Spleen (tissue), 7 donors: ENCODE measurements around the genes NUP98, MMP26, OR51B5, OR52N4, OR52E6 and FHIP1B.

DNA sequence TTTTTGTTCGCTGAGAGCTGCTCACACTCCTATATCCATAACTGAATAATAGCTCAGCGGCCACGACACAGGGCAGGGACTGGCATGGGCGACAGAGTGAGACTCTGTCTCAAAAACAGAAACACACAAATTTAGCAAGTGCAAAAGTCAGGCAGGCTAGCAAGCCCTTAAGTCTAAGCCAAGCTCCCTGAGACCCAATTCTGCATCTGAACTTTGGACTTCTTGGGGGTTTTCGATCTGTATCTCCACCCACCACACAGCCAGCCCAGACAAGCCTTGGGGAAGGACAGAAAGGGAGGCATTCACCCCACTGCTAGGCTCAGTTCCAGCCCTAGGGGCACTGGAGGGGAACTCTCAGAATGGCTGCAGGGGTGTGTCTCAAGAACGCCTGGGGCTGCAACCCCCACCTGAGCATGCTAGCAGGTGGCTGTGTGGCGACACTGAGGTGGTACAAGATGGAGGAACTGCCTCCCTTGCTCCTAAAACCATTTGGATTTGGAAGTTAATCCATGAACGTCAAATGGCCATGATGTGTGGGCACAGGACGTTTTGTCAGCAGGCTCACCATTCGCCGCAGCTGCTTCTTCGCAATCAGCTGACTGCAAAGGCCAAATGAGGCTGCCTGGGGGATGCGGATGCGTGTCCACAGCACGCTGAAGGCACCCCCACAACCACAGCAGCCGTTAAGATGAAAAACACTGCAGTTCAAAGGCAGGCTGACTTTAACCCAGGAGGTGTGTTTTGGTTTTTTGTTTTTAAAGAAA, 21.9 kb upstream of the NAP1L4 start:
- PRO-cap, 4 experiments = no peak in any of the 4 experiments
- RAMPAGE, long total RNA, 4 experiments = no peak in any of the 4 experiments

DNA sequence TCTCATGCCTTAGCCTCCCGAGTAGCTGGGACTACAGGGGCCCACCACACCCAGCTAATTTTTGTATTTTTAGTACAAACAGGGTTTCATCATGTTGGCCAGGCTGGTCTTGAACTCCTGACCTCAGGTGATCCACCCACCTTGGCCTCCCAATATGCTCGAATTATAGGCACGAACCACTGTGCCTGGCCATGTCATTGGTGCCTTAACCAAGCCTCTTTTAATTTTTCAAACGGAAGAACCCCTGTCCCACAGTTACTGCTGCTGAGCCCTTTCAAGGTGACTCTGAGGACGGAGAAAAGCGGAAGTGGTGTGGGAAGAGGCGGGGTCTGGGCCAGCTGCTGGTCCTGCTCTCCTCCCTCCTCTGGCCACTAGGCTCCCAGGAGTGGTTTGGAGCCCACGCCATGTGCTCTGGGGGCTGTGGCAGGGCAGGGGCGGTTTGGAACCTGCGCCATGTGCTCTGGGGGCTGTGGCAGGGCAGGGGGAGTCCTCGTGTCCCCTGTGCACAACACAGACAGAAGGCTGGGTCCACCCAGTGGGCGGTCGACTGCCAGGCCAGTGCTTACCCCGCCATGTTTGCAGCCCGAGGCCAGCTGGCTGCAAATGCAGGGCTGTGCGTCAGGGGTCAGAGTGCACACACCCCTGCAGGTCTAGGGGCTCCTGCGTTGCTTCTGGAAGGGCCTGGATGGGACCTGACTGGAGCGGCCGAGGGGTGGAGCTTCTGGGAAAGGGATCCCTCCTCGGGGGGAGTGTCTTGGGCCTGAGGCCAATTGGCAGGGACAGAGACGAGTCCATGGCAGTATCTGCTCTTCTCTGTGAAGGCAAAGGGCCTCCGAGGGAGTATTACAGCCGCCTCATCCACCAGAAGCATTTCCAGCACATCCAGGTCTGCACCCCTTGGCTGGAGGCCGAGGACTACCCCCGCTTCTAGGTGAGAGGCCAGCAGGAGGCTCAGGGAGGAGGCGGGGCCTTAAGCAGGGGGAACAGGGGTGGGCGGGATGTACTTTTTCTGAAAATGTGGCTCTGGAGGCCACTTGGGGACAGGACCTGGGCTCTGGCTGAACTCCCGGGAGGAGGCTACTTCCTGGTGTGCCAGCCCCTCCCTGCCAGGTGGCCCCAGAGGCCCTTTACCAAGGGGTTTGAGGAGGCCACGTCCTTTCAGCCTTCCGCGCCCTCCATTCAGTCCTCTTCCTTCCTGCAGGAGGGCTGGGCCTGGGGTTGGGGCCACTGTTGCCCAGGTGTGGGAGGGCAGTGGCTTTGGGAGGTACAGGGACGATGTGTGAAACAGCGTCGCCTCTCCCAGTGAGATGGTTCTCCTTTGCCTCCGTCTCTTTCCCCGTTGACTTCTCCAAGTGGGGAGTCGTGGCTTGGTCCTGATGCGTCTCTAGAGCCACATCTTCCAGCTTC, 25.6 kb upstream of the ZNF195 start:
- PRO-cap, 4 experiments = no peak in any of the 4 experiments
- RAMPAGE, long total RNA, 4 experiments = no peak in any of the 4 experiments

DNA sequence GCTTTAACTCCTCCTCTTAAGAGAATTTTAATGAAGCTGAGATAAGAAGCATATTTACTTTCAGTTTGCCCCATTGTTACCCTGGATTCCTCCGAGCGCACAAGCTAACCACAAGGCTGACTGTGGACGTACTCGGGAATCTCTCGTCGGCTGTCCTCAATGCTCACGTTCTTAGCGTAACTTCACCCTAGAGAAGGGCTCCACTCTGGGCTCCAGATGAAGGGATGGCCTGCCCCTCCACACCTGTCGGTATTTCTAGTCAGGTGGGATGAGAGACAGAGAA, 76.7 kb upstream of the ZNF195 start:
- PRO-cap, 4 experiments = no peak in any of the 4 experiments
- RAMPAGE, long total RNA, 4 experiments = no peak in any of the 4 experiments

GRCh38 chr11:3626145-3626656, 15.6 kb downstream of the ART5 start:
- PRO-cap, 4 experiments = no peak in any of the 4 experiments
- RAMPAGE, long total RNA, 4 experiments = start-site peak on the plus strand in 2 of 4 experiments, at chr11:3626436-3626462 at its widest, 15 to 20 reads per replicate

DNA sequence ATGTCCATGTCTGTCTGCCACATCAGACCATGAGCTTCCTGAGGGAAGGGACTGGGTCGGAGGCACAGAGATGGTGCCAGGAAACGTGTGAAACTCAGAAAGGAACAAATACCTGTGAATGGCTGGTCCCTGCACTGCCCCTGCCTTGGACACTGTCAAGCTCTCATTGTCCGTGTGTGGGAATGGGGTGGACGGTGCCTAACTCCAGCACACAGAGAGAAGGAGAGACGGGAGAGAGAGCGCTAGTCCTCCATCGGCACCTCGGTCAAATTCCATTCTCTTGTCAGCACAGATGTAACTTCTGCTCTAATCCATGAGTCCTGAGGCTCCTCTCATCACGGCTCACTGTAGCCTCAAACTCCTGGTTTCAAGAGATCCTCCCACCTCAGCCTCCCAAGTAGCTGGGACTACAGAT, 6.5 kb downstream of the CHRNA10 start:
- PRO-cap, 4 experiments = no peak in any of the 4 experiments
- RAMPAGE, long total RNA, 4 experiments = no peak in any of the 4 experiments

- PRO-cap, 4 experiments = peak in 4 of 4 experiments; most common plus-strand start chr11:3797019 (in 4); most common minus-strand start chr11:3797532 (in 4)
- RAMPAGE, long total RNA, 4 experiments = start-site peak on the minus strand in 4 of 4 experiments, at chr11:3797457-3797548 at its widest, 211 to 814 reads per replicate
Measured at GRCh38 chr11:3796686-3797687, at the start of gene NUP98. Gene NUP98, minus strand, starts transcription at chr11:3797554.

GRCh38 chr11:3831317-3832418, 9.1 kb downstream of the RHOG start:
- PRO-cap, 4 experiments = peak in 1 of 4 experiments; most common plus-strand start chr11:3831903 (in 1); most common minus-strand start chr11:3831838 (in 1)
- RAMPAGE, long total RNA, 4 experiments = no peak in any of the 4 experiments

DNA sequence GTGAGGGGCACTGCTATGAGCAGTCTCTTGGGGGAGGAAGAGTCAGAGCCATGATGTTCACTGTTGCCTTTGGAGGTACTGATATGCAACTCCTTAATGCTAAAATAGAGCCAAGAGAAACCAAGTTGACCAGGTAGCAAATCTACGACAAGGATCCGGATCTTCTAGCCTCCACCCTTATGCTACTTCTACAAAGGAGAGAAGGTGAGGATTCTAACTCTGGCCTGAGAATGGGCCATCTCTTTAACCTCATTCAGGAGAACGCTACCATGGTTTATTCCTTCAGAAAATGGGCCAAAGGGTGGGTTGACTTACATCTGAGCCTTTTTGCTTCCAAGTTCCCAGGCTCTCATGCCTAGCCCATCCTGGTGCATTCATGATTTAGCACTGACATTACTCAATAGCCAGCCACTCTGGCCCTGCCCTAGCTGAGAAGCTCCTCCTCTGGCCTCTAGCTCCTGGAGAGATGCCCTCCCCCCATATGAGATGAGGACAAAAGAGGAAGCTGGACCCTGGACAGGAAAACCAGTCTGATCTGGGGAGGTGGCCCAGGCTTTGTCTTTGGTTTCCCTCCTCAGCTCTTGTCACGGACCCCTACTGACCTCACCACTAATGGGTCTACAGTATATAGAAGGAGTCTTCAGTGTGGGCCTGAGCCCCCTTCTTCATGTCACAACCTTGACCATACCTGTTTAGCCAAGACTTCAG, 3.1 kb downstream of the RHOG start:
- PRO-cap, 4 experiments = peak in 4 of 4 experiments; most common plus-strand start position 528 of the sequence (in 4); most common minus-strand start position 389 of the sequence (in 2)
- RAMPAGE, long total RNA, 4 experiments = start-site peak on the plus strand in 1 of 4 experiments, centred at position 530 of the sequence, 5 reads per replicate

DNA sequence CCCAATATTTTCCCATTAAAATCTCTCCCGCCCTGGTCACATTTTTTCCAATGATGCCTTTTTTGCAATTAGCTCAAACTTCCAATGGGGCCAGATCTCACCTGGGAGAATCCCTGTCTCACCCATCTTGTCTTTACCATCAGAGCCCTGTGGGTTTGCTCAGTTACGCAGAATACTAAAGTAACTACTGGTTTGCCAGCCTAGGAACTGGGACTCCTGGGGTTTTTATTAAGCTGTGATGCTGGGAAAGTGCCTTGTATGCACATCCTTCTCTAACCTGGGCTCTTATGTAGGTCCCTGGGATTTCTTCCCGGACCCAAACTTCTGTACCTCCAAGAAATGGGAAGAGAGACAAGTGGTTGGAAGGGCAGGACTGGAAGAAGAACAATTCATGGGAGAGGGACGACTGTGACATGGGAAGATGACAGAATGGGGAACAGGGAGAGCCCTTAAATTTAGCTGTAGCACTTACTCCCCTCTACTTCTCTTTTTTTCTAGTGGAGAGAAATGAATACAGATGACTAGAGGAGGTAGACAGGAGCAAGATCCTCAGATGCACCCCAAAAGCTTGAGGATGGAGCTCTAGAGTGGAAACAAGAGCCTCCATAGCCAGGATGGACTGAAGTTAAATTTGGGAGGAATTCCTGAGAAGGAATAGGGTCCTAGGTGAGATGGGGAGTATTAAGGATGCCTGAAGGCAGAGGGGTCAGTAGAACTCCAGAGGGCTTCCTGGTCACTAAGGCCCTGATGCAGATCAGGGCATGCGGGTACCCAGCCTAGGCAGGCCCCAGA, 2.3 kb downstream of the RHOG start:
- PRO-cap, 4 experiments = peak in 1 of 4 experiments; most common plus-strand start position 497 of the sequence (in 1); most common minus-strand start position 423 of the sequence (in 1)
- RAMPAGE, long total RNA, 4 experiments = no peak in any of the 4 experiments

GRCh38 chr11:3867461-3868184, 12.2 kb downstream of the STIM1 start:
- PRO-cap, 4 experiments = no peak in any of the 4 experiments
- RAMPAGE, long total RNA, 4 experiments = no peak in any of the 4 experiments

- PRO-cap, 4 experiments = no peak in any of the 4 experiments
- RAMPAGE, long total RNA, 4 experiments = no peak in any of the 4 experiments
Measured at GRCh38 chr11:3879852-3880564, 24.5 kb downstream of the STIM1 start.

GRCh38 chr11:3880565-3881147, 25.2 kb downstream of the STIM1 start:
- PRO-cap, 4 experiments = peak in 1 of 4 experiments; most common plus-strand start chr11:3880961 (in 1)
- RAMPAGE, long total RNA, 4 experiments = no peak in any of the 4 experiments

DNA sequence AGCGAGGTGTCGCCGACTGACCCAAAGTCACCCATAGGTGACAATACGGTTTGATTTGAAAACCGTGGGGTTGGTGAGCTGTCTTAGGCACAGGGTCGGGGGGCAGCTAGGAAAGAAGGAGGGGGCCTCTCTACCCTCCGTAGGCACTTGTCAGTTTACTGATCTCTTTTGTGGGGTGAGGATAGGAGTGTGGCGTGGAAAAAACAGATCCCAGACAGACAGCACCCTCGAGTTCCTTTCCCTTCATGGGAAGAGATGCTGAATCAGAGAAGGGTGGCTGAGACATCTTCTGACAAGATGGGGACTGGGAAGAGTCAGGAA, 758 bp downstream of the RRM1 start:
- PRO-cap, 4 experiments = no peak in any of the 4 experiments
- RAMPAGE, long total RNA, 4 experiments = no peak in any of the 4 experiments

DNA sequence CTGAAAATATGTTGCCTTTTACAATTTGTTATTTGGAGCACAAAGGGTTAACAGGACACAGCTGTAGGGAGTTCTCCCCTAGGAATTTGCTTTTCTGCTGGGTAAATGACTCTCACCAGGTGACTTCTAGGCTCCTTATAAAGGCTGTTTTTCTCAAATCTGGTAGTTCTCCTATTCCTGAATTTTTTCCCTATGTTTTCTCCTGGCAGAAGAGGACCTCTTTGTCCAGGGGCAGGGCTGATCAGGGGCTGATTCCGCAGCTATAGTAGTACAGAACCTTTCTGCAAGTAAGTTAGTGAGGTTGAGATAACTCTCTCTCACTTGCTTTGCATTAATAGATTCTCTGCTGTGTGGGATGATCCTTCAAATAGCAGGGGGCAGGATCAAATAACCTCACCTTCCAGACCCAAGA, at the start of gene MMP26:
Gene MMP26, plus strand, starts transcription at position 165 of the 412 bp plus-strand sequence.
- PRO-cap, 4 experiments = no peak in any of the 4 experiments
- RAMPAGE, long total RNA, 4 experiments = no peak in any of the 4 experiments

GRCh38 chr11:5343389-5343711, at the start of gene OR51B5:
Gene OR51B5, minus strand, starts transcription at chr11:5343524.
- PRO-cap, 4 experiments = no peak in any of the 4 experiments
- RAMPAGE, long total RNA, 4 experiments = no peak in any of the 4 experiments

DNA sequence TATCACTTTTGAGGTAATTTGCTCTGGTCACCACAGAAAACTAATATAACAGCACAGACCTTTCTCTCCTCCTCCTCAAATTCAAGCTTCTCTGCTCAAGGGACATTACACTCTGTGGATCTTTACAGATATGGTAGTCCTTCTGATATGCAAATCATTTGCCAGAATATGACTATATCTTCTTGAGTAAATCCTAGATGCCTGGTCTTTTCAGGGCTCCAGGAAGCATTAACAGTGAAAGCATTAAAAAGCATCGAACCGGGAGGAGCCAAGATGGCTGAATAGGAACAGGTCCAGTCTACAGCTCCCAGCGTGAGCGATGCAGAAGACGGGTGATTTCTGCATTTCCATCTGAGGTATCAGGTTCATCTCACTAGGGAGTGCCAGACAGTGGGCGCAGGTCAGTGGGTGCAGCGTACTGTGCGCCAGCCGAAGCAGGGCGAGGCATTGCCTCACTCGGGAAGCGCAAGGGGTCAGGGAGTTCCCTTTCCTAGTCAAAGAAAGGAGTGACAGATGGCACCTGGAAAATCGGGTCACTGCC, 9.8 kb upstream of the OR51Q1 start:
- PRO-cap, 4 experiments = no peak in any of the 4 experiments
- RAMPAGE, long total RNA, 4 experiments = no peak in any of the 4 experiments

DNA sequence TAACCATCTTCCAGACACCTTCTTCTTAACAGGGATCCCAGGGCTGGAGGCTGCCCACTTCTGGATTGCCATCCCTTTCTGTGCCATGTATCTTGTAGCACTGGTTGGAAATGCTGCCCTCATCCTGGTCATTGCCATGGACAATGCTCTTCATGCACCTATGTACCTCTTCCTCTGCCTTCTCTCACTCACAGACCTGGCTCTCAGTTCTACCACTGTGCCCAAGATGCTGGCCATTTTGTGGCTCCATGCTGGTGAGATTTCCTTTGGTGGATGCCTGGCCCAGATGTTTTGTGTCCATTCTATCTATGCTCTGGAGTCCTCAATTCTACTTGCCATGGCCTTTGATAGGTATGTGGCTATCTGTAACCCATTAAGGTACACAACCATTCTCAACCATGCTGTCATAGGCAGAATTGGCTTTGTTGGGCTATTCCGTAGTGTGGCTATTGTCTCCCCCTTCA, 277 bp downstream of the OR52D1 start:
- PRO-cap, 4 experiments = no peak in any of the 4 experiments
- RAMPAGE, long total RNA, 4 experiments = no peak in any of the 4 experiments

- PRO-cap, 4 experiments = no peak in any of the 4 experiments
- RAMPAGE, long total RNA, 4 experiments = no peak in any of the 4 experiments
Measured at GRCh38 chr11:5753914-5754407, at the start of gene OR52N4. Gene OR52N4, plus strand, starts transcription at chr11:5754243.

DNA sequence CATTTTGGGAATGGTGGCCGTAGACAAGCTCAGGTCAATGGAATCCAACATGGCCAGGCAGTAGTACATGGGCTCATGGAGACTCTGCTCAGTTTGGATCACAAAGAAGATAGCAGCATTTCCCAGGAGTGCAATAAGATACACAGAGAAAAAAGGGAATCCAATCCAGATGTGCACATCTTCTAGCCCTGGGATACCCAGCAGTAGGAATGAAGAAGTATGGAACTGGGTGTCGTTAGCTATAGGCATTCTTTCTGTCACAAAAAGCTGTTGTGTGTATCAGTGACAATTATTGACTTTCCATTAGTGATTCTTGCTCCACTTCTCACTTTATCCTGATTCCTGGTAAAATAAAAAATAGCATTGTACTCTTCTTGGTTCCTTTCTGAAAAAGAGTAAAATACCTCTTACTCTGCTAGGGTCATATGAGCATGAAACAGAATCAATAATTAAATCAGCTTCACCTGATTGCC, at the start of gene OR52E6:
Gene OR52E6, minus strand, starts transcription at position 249 of the 473 bp plus-strand sequence.
- PRO-cap, 4 experiments = no peak in any of the 4 experiments
- RAMPAGE, long total RNA, 4 experiments = no peak in any of the 4 experiments

DNA sequence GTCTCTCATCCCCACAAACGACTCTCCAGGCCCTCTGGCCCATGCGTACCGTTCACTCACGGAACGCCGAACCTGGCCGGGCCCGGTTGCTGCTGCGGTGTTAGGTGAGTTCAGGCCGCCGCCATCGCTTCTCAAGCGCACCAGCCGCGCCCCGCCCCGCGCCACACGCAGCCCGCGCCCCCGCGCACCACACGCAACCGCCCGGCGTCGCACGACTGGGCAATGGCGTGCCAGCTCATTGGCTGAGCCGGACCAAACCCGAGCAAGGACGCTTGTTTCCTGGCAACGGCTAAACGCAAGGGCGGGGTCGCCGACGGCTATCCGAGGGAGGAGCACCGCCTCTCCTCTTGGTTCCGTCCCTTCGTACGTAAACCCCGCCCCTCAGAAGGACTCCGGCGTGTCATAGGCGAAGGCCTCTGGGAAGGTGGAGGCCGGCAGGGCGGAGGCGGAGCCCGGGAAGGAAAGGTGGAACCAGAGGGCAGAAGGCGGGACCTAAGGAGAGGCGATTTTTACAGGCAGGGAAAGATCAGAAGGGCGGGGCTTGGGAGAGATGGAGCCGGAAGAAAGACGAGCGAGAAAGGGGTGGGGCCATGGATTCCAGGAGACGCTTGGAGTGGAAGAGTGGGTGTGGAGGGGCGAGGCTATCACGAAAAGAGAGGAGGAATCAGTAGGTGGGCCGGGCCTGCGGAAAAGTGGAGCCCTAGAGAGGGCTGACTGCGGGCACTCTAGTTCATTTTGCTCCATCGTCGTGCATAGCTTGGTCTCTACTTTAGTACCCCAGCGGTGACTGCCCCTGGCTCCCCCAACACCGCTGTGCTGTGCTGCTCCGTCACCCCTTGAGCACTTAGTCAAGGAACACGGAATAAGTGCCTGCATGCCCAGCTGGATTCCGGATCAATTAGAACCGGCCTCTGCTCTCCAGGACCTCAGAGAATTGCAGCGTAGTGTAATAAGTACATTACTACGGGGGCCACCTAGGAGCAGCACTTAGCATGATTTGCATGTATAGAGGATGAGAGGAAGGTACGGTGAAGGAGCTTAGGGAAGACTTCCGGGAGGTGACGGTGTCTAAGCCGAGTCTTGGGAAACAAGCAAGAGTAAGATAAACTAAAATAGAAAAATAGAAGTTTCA, at the start of gene FHIP1B:
Gene FHIP1B, minus strand, starts transcription at position 142 of the 1,132 bp plus-strand sequence.
- PRO-cap, 4 experiments = peak in 4 of 4 experiments; most common plus-strand start position 529 of the sequence (in 4); most common minus-strand start position 133 of the sequence (in 3)
- RAMPAGE, long total RNA, 4 experiments = start-site peak on the minus strand in 4 of 4 experiments, centred at positions 130 to 144 of the sequence, 59 to 92 reads per replicate